Vermiform appendix (tissue), 1 donor: ENCODE results near the genes SNN, NPIPB2 and MRTFB.

DNA sequence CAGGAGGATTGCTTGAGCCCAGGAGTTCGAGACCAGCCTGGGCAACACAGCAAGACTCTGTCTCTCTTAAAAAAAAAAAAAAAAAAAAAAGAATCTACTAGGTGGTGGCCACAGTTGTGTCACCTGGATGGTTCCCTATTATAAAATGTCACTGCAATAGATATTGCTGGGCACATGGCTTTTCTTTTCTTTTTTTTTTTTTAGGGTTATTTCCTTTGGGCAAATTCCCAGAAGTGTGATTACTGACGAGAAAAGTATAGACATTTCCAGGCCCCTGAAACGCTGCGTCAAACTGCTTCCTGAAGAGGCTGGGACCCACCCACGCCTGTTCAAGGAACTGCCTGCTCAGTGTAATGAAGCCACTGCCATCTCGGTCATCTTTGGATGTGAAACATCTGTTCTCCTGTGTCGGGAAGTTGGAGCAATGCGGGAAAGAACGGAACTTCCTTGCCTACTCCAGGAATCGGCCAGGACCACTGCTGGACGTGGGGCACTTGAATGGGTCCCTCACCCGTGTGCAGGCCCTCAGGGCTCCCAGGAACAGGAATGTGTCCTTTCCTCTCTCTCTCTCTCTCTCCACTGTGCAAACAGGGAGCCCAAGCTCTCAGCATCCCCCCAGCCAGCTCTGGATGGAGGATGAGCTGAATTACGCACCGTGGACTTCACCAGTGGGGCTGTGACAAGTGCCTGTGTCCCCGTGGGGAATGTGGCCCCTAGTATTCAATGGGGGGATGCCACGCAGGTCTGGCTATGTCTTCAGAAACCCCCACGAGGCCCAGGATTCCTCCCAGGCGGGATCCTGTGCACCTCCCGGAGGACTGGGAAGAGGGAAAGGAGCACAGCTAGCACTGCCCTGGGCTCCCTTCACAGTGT lies 18.1 kb upstream of the LITAF start:
- PRO-cap: unidirectional peak, plus-strand start at position 459 of the sequence

DNA sequence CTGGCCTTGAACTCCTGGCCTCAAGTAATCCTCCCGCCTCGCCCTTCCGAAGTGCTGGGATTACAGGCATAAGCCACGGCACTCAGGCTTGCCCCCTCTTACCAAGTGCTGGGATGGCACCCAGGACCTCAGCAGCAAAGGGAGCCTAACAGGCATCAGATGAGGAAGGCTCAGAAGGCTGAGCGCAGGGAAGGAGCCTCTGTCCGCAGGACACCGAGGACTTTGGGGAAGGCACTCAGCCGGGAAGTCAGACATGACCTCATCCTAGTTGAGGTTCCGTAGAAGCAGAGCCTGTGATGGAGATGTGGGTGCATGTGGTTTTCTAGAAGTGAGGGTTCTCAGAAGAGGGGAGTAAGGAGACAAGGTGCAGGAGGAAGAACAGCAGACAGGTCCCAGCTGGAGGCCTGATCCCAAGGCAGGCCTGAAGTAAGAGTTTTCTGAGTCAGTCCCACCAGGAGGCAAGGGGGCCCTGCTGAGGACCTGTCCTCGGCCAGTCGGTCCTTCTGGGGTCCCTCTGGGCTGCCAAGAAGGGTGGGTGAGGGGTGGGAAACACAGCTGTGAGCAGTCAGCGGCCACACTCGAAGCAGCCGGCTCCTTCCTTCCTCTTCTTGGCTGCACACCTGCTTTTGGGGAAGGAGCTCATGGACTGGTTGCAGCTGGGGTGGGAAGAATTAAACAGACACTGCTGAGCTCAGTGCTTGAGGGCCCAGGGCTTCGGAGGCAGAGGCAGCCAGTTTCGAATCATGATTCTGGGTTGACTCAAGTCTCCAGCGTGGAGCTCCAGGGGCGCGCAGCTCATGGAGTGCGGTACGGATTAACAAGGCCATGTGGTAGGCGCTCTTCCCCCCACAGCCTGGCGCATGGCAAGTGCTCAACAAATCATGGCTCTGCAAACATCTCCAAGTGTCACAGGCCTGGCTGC lies 39.0 kb upstream of the SNN start:
- PRO-cap: bidirectional peak, plus-strand start at position 362 of the sequence, minus-strand start at position 224 of the sequence

- PRO-cap: bidirectional peak, plus-strand start at chr16:11668455, minus-strand start at chr16:11668285
Measured at GRCh38 chr16:11667776-11668584, at the start of gene SNN. Gene SNN (plus strand): TSS chr16:11668455.

DNA sequence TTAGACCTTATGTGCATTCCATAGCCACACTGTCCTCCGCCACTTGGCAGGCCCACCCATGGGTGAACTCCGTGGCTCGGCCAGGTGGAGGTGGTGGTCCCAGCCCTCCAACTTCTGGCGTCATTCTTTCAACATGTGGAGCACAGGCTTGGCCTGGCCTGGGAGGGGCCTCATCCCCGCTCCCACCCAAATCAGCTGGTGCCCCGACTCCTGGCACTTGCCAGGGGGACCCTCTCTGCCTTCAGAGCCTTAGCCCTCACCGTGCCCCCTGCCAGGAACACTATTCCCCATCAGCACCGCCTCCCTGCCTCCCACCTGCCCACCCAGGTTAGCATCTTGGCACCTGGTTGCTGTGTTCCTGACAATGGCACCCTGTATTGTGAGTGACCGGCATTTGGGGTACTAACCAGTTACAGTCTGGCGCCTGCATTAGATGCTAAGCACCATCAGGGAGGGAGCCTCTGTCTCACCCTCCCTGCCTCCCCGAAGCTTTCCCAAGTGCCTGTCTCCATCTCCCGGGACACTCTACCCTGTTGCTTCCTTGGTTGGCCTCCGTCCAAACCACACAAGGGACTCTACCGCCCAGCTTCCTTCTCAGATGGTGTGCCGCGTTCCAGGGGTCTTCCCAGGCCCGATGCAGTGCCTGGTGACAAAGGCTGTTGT lies 6.4 kb downstream of the SNN start:
- PRO-cap: no peak

- PRO-cap: no peak
Measured at GRCh38 chr16:11710054-11710520, 32.6 kb downstream of the TXNDC11 start.

DNA sequence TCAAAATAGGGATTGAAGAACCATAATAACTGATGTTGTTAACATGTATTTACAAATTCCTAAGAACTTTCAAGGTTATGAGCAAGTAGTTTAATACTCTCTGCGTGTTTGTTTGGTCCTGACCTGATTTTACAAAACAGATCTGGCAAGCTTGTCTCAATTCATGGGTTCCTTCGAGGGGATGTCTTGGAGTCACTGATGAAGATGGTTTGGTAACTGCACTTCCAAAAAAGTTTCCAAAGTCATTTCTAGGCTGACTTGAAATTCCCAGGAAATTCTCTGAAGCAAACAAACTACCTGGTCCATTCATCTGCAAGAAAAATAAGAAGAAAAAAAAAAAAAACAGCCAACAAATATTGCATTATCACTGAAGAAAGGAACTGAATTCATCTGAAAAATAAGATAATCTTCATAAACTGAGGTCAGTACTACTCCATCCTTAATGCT lies 25.6 kb upstream of the TXNDC11 start:
- PRO-cap: no peak

DNA sequence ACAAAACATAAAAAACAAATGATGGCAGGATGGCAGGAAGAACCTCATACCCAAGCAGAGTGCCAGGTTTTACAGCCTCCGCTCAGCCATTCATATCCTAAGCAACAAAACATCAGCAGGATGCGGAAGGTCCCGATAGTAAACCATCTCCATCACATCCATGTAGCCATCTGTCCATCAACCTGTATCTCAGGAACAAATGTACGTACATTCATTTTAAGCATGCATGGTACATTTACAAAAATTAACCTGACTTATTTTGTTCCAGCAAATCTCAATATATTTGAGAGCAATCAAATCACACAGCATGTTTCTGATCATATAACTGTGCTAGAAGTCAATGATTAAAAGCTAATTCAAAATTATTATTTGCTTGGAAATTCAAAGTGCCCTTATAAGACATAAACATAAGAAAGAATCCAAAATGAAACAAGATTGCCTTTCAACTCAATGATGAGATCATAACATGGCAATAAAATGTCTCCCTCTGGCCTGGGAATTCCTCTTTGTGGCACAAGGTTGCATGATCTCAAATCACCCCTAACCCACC lies at the start of gene NPIPB2:
NPIPB2 (minus strand) TSS at position 113 of the 550 bp plus-strand sequence.
- PRO-cap: no peak

DNA sequence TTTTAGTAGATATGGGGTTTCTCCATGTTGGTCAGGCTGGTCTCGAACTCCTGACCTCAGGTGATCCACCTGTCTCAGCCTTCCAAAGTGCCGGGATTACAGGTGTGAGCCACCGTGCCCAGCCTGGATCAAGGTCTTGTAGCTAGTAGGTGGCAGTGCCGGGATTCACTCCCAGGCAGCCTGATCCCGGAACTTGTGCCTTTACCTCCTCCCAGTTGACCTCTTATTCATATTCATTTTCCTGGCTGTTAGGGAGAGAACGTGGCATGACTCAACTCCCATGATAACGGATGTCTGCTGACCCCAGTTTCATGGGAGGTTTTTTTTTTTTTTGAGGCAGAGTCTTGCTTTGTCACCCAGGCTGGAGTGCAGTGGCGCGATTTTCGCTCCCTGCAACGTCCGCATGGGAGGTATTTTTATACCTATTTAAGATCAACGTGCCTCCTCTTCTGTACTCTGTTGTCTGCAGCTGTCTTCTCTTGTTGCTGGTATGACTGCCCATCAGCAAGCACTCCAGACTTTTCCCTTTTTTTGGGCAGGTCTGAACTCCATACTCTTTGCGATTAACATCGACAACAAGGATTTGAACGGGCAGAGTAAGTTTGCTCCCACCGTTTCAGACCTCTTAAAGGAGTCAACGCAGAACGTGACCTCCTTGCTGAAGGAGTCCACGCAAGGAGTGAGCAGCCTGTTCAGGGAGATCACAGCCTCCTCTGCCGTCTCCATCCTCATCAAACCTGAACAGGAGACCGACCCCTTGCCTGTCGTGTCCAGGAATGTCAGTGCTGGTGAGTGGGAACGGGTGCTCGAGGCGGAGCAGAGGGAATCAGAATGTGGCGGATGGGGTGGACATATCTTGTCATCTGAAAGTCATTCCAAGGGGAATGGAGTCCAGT lies 71.5 kb downstream of the SNX29 start:
- PRO-cap: no peak

- PRO-cap: no peak
Measured at GRCh38 chr16:12119342-12120126, 143.0 kb downstream of the SNX29 start.

GRCh38 chr16:14070920-14071993 lies at the start of gene MRTFB:
Gene MRTFB (plus strand): TSS chr16:14071319.
- PRO-cap: bidirectional peak, plus-strand start at chr16:14071087, minus-strand start at chr16:14071034; bidirectional peak, plus-strand start at chr16:14071322, minus-strand start at chr16:14071296

DNA sequence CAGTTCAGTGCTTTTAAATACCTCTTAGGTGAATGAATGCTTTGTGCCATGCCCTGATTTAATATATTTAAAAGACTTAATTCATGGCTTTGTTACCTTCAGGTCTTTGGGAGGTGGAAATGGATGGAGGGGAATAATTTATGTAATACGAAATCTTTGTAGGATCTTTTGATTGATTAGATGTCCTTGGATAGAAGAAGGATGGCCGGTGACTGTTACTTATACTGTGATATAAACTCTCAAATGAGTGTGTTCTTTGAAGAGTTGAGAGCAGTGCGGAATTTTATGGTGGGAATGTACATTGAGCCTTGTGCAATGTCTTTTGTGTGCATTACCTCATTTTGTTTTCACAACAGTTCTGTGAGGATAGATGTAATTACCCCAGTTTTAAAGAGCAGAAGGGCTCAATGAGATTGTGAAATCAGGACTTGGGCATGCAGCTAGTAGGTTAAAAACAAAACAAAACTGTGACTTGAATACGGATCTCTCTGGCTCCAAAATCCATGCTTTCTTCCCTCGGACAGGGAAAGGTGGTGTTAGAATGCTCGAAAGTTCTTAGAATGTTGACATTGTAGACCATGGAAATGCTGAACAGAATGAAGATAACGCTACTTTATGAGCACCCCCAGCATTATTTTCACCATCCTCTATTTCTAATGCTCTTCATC lies 16.9 kb downstream of the MRTFB start:
- PRO-cap: no peak

GRCh38 chr16:14176353-14177725 lies 105.7 kb downstream of the MRTFB start:
- PRO-cap: no peak

GRCh38 chr16:14223110-14223798 lies 152.1 kb downstream of the MRTFB start:
- PRO-cap: no peak

- PRO-cap: no peak
Measured at GRCh38 chr16:14236201-14237024, 165.3 kb downstream of the MRTFB start.

DNA sequence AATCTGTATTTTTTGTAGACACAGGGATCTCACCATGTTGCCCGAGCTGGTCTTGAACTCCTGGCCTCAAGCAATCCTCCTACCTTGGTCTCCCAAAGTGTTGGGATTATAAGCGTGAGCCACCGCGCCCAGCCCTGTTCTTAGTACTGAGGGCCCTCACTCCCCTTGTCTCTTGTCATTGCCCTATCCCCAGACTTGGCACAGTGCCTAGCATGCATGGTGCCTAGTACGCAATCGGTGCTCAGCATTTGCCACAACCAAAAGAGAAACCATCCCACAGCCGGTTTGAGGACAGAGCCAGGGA lies 274.2 kb downstream of the MRTFB start:
- PRO-cap: no peak

DNA sequence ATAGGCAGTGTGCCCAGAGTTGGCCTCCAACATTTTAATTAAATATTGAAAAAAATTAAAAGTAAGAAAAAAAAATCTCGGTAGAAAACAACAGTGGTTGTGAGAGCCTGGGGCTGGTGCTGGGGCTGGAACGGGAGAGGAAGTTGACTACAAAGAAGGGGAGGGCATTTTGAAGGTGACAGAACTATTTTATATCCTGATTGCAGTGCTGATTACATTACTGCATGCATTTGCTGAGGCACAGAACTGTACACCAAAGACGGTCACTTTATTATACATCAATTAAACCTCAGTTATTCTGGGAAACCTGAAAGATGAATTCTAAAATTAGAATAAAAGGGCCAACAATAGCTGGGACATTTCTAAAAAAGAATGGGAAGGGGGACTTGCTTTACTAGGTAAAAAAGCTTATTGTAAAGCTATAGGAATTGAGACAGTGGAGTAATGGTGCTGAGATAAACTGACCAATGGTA lies 142.4 kb downstream of the PARN start:
- PRO-cap: no peak

DNA sequence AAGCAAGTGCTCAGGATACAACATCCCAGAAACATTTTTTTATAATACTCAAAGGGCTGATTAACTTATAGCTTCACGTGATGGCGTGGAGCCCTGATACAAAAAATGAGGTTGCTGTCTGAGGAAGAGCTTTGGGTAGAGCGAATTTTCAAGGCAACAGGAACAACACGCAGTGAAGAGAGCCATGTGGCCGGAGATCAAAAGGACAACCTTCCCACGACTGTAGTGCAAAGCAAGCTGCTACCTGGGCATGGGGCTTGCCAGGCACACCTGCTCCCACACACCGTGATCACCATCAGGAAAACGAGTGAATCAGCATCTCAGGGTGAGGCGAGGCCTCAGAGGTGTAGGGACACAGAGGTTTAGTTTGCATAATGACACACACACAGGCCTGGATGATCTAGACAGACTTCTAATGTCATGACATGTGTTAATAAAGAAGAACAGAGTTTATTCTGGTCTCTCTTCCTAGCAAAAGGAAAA lies 65.8 kb downstream of the PARN start:
- PRO-cap: no peak

DNA sequence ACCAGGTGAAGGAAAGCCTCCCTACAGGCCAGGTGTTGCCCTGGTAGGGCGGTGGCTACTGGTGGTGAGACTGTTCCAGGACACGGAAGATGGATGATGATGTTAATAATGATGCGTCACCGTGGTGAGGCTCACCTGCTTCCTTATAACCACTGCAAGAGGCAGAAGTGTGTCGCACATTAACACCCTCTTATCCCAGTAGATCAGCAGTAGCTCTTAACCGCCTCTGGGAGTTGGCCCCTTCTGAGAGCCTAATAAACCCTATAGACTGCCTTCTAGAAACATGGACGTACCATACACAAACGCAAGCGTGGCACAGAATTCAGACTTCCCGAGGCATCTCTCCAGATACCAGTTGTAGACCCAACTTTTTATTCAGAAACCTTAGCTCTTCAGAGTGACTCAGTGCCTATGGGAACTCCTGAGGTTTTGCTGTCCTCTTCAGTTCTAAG lies 7.8 kb downstream of the BFAR start:
- PRO-cap: bidirectional peak, plus-strand start at position 164 of the sequence, minus-strand start at position 72 of the sequence

DNA sequence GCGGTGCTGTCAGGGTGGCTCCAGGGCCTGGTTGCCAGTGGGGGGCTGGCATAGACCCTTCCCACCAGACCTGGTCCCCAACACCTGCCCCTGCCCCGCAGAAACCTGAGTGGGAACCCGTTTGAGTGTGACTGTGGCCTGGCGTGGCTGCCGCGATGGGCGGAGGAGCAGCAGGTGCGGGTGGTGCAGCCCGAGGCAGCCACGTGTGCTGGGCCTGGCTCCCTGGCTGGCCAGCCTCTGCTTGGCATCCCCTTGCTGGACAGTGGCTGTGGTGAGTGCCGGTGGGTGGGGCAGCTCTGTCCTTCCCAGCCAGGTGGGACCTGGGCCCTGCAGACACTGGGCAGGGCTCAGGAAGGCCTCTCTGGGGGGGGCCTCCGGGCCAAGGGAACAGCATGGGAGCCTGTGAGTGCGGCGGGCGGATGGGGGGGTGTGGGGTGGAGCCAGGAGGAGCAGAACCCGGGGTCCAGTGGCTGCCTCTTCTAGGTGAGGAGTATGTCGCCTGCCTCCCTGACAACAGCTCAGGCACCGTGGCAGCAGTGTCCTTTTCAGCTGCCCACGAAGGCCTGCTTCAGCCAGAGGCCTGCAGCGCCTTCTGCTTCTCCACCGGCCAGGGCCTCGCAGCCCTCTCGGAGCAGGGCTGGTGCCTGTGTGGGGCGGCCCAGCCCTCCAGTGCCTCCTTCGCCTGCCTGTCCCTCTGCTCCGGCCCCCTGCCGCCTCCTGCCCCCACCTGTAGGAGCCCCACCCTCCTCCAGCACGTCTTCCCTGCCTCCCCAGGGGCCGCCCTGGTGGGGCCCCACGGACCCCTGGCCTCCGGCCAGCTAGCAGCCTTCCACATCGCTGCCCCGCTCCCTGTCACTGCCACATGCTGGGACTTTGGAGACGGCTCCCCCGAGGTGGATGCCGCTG lies 19.0 kb upstream of the NPIPA1 start:
- PRO-cap: no peak

DNA sequence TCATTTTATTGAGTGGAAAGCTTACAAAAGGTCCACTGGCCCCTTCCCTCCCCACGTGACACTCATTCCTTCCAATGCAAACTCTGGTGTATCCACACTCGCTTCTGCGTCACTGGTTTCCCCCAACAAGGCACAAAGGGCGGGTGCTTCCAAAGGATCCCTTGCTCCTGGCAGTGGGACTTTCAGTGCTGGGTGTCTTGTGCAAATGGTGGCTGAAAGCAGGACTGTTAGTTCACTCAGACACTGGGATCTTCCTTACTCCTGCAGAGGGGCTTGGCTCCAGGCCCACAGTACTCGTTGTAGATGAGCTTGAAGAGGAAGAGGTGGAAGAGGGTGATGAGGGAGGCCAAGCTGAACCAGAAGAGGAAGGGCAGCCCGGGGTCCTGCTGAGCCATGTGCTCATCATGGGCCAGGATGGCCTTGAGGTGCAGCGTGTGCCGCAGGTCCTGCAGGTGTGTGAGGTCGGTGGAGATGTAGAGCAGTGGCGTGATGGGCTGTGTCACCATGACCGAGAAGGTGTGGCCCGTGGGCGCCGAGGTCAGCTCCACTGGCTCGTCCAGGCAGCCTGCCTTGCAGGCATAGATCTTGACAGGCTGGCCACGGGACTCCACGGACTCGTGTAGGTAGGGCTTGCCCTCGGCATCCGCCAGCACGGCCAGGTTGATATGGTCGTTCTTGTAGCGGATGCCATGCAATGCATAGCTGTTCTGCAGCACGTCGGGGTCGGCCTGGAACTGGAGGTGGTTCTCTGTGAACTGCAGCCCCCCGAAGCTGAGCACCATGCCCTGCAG lies 13.4 kb downstream of the PDXDC1 start:
- PRO-cap: no peak